ENCODE measurements around a stretch of chr12.

GRCh38 chr12:21336573-21336899 is 1.8 kb upstream of the SLCO1A2 start:
- PRO-cap, 3 experiments: no peak in any of the 3 experiments

DNA sequence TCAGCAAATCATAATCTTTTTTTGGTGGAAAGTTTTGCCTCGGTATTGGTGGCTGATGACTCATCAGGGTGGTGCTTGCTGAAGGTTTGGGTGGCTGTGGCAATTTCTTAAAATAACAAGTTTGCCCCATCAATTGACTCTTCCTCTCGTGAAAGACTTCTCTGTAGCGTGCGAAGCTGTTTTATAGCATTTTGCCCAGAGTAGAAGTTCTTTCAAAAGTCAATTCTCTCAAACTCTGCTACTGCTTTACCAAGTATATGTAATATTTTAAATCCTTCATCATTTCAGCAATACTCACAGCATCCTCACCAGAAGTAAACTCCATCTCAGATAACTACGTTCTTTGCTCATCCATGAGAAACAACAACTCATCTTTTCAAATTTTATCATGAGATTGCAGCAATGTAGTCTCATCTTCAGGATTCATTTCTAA is 19.1 kb downstream of the PYROXD1 start:
- PRO-cap, 3 experiments: no peak in any of the 3 experiments

- PRO-cap, 3 experiments: no peak in any of the 3 experiments
These were observed 13.7 kb downstream of the LDHB start for GRCh38 chr12:21643870-21644377.

DNA sequence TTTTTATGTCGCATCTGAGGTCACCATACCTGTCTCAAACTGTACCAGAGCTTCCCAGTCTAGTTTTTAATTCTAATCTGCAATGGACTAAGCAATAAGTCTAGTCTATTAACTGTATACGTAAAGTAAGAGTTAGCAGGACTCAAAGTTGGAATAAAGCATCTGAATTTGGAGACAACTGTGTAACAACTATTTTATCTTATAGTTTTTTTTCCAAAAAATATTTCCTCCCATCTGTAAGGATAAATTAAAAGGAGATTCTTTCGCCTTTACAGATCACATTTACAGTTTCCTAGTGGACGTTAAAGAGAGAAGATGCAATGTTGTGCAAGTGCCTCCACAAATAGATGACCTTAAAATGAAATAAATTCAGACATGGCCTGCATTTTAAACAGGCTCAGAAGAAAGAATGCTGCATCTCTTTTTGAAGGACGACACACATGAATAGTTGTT is 1.6 kb downstream of the LDHB start:
- PRO-cap, 3 experiments: no peak in any of the 3 experiments

- PRO-cap, 3 experiments: no peak in any of the 3 experiments
These were observed 4.7 kb upstream of the LDHB start for GRCh38 chr12:21662217-21662798.

DNA sequence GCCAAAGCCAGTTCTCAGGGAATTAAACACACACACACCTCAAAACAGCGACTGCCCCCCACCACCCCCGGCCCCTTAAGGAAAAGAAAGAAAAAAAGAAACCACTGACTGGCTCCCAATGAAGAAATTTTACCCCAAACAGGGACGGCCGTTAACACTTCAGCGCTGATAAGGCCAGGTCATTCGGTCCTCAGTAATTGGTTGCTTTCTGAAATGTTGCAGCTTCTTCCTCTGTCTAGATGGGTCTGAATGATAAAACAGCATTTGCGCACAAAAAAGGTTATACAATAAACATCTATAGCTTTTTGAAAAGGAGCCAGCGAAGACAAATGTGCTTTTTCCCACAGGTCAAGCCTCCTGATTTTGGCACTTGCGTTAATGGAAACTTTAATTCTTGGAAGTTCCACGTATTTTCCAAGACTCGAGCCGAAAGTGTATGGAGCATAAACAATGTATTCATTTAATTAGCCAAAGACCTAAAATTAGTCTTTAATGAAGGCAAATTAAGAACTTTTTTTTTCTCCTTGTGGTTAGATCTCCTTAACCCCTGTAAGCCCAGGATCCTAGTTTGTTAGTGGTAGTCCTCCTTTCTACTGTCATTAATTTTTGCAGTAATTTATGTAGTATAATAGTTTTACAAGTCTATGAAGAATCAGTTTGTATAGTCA is 982 bp upstream of the KCNJ8 start:
- PRO-cap, 3 experiments: no peak in any of the 3 experiments

DNA sequence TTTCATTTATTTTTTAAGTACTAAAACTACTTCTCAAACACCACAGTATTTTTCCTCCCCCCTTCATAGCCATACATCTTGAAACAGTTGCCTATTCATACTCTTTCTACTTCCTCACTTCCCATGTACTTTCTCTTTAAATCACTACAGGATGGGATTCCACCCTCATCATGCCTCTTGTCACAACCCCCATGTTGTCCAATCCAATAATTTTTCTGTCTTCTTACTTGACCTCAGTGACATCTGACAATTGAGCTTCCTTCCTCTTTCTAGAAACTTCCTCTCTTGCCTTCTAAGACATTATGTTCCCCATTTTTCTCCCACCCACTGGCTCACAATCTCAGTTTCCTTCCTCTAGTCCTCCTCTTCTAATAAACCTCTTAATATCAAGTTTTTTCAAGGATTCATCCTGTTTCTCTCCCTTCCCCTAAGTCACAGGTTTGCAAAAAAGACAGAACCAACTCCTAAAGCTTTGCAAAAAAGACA is 5.3 kb downstream of the C2CD5 start:
- PRO-cap, 3 experiments: no peak in any of the 3 experiments

- PRO-cap, 3 experiments: peak in 1 of 3 experiments; most common plus-strand start chr12:22658885 (in 1)
These were observed 33.6 kb downstream of the ETNK1 start for GRCh38 chr12:22658643-22658965.

GRCh38 chr12:22658966-22659893 is 34.3 kb downstream of the ETNK1 start:
- PRO-cap, 3 experiments: no peak in any of the 3 experiments

GRCh38 chr12:23906399-23906816 is 43.1 kb downstream of the SOX5 start:
- PRO-cap, 3 experiments: no peak in any of the 3 experiments

GRCh38 chr12:23950078-23950549 is 644 bp upstream of the SOX5 start:
- PRO-cap, 3 experiments: no peak in any of the 3 experiments

DNA sequence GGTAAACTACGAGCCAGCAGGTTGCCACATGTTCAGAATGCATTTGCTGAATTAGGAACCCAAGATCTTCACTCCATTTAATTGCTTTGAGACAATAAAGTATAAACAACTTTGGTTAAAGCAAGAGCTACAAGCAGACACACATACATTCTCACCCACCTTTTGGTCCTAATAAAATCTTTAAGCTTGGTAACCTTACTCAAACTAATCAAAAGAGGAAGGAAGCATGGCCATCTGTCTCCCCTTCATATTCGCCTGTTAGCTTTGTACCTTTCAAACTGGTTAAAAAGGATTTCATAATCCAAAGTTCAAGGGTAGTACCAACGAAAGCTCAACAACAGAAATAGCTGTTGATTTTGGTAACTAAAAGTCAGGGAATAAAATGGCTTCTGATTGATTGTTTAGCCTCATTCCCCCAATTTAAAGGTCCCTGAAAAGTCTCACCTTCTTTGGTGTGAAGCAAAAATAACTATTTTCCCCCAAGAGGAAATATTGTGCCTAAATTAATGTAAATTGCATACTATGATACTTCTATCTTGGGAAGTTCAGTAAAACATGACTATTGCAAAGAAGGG is 456.9 kb downstream of the BCAT1 start:
- PRO-cap, 3 experiments: no peak in any of the 3 experiments

- PRO-cap, 3 experiments: no peak in any of the 3 experiments
These were observed 198.6 kb downstream of the BCAT1 start for GRCh38 chr12:24750258-24750766.

- PRO-cap, 3 experiments: peak in 1 of 3 experiments; most common plus-strand start chr12:24948630 (in 1); most common minus-strand start chr12:24948514 (in 1)
These were observed 535 bp downstream of the BCAT1 start for GRCh38 chr12:24948332-24948799.

DNA sequence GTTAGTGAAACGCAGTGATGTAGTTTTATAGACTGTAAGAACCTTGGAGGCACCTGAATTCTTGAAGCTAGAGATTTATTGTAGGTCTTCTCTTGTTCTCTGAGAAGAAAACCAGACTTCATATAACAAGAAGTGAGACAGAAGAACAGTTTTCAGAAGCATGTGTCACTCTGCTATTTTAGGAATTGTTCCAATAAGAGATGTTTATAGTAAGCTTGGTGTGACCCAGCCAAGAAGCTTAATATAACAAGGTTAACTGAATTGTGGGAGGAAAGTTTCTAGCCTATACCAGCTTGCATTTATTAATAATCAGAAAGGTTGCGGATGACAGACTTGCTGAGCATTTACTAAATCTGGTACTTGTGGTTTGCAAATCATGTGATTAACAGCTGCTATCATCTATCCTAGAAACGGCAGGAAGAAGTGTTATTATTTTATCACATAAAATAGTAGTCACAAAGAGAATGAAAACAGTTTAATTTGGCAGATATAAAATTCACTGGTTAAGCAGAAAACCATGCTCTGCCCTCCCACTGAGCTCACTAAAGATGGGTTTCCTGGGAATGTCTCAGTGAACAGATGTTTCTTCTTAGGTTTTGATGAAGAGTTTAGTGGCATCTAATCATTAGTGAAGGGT is 49.2 kb upstream of the BCAT1 start:
- PRO-cap, 3 experiments: no peak in any of the 3 experiments

- PRO-cap, 3 experiments: no peak in any of the 3 experiments
These were observed 898 bp upstream of the IRAG2 start for GRCh38 chr12:25051455-25052160.

GRCh38 chr12:25058591-25058872 is 6.0 kb downstream of the IRAG2 start:
- PRO-cap, 3 experiments: no peak in any of the 3 experiments

DNA sequence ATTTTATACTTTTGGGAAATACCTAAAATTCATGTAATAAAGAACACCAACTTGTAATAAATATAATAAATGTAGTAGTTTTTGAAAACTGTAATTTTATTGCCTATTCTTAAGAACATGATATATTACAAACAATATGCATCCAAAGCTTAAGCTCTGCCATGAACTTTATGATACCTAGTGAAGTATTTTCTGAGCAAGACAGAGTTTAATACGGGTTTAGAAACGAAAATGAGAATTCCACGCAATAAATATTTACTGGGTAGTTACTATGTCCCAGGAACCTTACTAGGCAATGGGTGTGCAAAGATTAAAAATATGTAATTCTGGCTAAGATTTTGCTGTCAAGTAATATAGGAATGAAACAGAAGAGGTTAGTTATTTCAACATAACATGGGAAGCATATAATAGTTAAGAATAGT is 18.6 kb downstream of the ETFRF1 start:
- PRO-cap, 3 experiments: no peak in any of the 3 experiments

- PRO-cap, 3 experiments: no peak in any of the 3 experiments
These were observed 23.6 kb downstream of the KRAS start for GRCh38 chr12:25226973-25227700.

DNA sequence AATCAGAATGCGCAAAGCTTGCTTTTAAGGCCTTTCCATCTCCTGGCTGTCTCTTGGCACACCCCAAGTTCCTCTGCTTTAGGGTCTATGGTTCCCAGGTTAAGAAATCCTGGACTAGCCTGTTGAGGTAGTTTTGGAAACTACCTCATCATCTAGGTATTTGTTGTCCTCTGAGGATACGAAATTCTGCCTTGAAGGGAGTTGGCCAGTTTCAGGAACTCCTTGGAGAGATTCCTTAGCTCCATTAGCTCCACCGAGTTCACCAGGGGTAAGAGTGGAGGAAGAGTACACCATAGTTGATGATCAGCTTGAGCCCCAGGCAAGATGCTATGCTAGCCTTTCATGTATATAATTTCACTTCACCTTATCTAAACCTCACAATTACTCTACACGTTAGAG is 96.9 kb upstream of the KRAS start:
- PRO-cap, 3 experiments: no peak in any of the 3 experiments

Measured in Metastatic Breast Carcinoma in the Ovary (tissue), 3 donors.